ENCODE data around the gene NANS.

CAGE:
- cytosol, long polyA minus RNA: no peak
- cytosol, long polyA plus RNA: no peak
- long polyA plus RNA: no peak
- nucleus, long polyA minus RNA: no peak
- nucleus, long polyA plus RNA: no peak
These were observed 212.0 kb downstream of the FANCC start for GRCh38 chr9:95105354-95105992.

DNA sequence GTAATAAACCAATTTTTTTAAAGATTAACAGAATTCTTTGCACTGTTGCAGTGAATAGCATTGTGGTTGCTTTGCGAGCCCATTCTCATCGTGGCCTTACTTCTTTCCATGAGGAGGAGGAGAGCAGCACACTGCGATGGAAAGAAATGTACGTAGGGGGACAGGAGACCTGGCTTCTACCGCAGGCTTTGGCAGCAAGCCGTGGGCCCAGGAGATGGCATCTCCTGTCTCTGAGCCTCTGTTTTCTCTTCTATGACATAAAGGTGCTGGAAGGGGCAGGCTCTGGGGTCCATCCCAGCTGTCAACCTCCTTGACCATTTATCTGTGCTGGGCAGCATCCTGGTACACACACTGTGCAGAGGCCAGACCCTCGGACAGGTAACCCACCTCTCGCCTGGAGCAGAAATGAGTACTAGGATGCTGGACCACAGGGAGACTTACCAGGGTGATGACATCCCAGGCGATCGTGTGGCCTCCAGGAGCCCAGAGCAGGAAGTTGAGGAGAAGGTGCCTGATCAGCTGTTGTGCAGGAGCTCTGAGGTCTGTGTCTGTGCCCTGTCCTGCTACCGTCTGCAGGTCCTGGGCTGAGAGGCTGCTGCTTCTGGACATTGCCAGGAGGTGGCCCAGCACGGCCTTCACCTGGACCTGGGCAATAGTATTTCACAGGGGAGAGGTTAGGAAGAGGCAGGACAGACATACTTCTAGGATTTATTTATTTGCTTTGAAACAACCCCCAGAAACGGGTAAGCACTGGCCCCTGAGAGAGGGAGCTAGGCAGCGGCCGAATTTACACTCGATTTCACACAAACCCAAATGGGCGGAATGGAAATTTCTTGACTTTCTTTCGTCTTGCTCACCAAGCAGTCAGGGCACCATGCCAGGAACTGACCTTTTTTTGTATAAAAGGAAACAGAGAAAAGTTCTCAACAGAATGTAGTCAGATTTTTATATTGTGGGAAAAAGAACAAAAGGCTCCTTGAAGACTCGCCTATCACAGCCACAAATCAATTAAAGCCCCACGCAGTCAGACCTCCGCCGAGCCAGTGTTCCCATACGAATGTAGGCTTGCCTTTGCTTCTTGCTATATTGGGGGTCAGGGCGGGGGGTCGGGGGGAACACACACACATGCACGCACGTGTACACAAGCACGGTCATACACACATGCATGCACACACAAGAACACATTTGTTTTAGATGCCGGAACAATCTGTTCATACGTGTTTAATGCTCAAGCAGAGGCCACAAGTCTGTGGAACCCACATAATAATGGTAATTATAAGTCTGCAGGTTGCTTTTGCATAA is 210.4 kb downstream of the FANCC start:
CAGE:
- cytosol, long polyA minus RNA: no peak
- cytosol, long polyA plus RNA: no peak
- long polyA plus RNA: no peak
- nucleus, long polyA minus RNA: no peak
- nucleus, long polyA plus RNA: no peak

DNA sequence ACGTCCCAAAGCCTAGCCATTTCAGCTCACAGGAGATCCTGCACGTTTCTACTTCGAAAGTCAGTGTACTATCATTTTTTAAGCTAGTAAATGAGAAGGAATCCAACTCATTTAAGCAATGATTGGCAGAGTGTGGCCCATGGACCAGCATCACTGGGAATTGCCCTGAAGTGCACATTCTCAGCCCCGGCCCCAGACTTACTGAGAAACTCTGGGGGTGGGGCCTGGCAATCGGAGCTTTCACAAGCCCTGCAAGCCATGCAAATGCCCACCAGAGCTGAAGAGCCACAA is 32.1 kb downstream of the PTCH1 start:
CAGE:
- cytosol, long polyA minus RNA: no peak
- cytosol, long polyA plus RNA: no peak
- long polyA plus RNA: no peak
- nucleus, long polyA minus RNA: no peak
- nucleus, long polyA plus RNA: no peak

DNA sequence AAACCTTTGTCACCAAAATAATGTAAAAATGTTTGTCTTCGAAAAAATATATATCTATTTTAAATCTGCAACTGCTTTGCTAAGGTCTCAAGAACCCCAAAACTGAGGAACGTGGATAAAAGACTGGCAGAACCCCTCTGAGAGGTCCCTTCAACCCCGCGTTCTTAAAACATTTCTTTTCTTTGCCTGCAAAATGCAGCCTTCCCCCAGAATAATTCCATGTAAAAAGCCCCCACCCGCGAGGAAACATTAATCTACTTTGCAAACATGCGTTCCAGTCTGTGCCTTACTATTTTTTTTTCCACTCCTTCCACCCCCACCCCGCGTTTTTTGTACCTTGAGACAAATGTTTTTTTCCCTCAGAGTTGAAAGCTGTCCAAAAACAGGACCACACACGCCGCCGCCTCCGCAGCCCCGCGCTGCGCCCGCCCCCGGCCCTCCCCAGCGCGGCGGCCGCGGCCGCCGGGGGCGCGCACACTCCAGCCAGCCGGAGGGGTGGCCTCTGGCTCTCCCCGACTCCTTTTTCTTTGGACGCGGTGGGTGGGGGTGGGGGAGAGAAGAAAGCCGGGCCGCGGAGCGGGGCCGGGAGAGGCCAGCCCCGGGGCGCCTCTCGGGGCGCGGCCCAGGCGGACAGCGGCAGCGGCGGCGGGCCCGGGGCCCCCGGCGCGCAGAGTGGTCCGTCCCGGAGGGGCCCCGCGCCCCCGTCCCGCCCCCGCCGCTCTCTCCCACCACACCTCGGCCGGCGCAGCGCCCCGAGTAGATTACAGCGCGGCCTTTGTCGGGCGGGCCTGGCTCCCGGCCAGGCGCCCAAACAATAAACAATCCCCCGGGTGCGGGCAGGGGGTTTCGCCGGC is 3.4 kb downstream of the PTCH1 start:
CAGE:
- cytosol, long polyA minus RNA: no peak
- cytosol, long polyA plus RNA: no peak
- long polyA plus RNA: no peak
- nucleus, long polyA minus RNA: no peak
- nucleus, long polyA plus RNA: no peak

CAGE:
- cytosol, long polyA minus RNA: no peak
- cytosol, long polyA plus RNA: no peak
- long polyA plus RNA: no peak
- nucleus, long polyA minus RNA: no peak
- nucleus, long polyA plus RNA: no peak
These were observed 115.4 kb downstream of the HSD17B3 start for GRCh38 chr9:96186479-96187063.

DNA sequence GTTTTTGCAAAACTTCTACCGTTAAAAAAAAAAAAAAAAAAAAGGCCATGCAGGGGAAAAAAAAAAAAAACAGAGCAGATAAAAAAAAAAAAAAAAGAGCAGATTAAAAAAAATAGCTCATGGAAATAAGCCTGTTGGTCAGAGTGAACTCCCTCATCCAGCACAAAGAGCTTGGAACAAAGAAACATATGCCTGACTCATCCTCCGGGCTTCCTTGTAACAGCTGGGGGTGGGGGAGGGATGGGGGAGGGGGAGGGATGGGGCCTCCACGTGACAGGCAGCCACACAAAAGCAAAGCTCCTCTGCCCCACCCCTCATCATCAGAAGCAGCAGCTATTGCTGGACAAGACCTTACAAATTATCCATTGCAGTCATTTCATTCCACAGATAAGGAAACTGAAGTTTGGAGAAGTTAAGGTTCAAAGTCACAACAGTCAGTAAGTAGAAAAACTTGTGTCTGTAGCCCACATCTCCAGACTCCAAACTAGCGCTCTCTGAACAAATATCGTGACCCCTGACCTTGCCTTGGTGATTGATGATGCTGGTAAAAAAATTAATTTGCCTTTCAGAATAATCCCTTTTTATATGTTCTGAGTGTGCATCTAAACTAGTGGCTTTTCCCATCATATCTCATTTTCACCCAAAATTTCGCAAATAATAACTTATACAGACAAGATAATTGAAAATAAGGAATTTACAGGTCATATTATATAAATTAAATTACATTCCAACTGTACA is 38.9 kb downstream of the SLC35D2 start:
CAGE:
- cytosol, long polyA minus RNA: no peak
- cytosol, long polyA plus RNA: no peak
- long polyA plus RNA: no peak
- nucleus, long polyA minus RNA: no peak
- nucleus, long polyA plus RNA: no peak

CAGE:
- cytosol, long polyA minus RNA: no peak
- cytosol, long polyA plus RNA: no peak
- long polyA plus RNA: no peak
- nucleus, long polyA minus RNA: no peak
- nucleus, long polyA plus RNA: no peak
These were observed 1.0 kb downstream of the ZNF367 start for GRCh38 chr9:96417056-96417646.

DNA sequence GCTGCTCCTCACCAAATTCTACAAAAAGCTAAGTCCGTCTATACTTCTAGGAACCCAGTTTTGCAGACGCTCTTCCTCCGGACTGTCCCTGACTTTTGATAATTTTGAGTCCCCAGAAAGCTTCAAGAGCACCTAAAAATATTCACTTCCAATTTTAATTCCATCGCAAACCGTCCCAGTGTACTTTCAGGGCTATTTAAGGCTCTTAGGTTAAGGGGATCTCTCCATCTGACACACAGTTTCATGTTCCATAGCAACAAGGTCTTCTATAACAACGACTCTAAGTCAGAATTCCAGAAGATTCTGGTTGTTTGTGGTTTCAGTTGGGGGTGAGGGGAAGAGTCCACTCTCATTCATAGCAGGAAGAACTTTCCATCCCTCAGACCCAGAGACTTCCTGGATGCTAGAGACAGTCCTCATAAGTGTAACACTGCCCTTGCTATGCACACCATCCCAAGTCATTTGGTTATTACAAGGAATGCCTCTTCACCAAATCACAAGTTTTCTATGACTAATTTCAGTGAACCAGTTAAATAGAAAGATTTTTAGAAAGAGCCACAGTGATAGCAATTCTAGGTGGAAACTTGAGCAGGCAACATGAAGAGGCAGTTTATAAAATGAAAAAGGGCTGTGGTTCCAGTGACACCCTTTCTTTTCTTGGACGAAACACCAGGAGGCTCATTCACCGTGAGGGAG is 51.3 kb downstream of the HABP4 start:
CAGE:
- cytosol, long polyA minus RNA: no peak
- cytosol, long polyA plus RNA: no peak
- long polyA plus RNA: no peak
- nucleus, long polyA minus RNA: no peak
- nucleus, long polyA plus RNA: no peak

CAGE:
- cytosol, long polyA minus RNA: no peak
- cytosol, long polyA plus RNA: no peak
- long polyA plus RNA: no peak
- nucleus, long polyA minus RNA: no peak
- nucleus, long polyA plus RNA: no peak
These were observed 20.6 kb downstream of the ZNF510 start for GRCh38 chr9:96757203-96757808.

GRCh38 chr9:96996715-96997198 is 42.2 kb downstream of the CTSV start:
CAGE:
- cytosol, long polyA minus RNA: no peak
- cytosol, long polyA plus RNA: no peak
- long polyA plus RNA: no peak
- nucleus, long polyA minus RNA: no peak
- nucleus, long polyA plus RNA: no peak

DNA sequence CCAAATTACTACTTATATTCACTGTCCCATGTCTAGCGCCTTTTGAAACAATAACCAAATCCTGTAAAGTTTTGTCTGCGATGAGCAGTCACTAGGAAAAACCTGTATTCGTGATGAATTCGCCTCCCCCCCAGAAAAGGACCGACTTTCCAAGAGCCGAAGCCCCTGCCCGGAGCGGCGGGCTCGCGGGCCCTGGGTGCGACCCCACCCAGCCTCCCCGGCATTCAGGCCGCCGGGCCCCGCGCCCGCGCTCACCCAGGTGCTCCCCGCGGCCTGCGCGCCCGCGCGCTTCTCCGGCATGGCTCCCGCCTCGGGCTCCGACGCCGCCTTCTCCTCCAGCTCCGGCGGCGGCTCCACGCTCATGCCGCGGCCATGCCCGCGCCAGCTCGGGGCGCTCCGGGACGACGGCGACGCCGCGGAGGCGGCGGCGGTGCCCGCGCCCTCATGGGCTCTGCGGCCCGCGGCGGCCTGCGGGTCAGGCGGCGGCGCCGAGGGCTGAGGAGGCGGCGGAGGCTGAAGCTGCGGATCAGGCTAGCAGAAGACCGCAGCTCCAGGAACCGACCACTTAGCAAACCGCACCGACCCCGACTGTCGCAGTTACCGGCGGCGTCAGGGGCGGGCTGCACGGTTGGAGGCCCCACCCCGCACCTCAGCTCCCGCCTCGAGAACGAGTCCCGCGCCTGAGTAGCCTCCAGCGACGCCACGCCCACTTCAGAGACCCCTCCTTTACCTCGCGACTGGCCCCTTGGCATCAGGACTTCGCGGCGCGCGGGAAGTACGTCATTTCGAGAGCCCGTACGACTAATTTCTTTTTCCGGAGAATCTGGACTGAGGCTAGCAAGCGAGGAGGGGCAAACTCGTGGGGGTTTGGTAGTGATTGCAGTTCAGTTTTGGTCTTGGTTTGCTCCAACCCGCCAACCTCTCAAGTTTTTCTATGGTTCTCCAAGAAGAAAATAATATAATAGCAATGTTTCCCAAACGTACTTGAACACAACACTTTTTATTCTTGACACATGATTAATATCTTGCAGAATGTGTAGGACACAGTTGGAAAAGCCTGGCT is 25.6 kb downstream of the CTSV start:
CAGE:
- cytosol, long polyA minus RNA: no peak
- cytosol, long polyA plus RNA: no peak
- long polyA plus RNA: no peak
- nucleus, long polyA minus RNA: no peak
- nucleus, long polyA plus RNA: start-site peak on the minus strand centred at position 619 of the sequence, 89 bp wide, 315 and 170 reads in 2 replicates

GRCh38 chr9:97046073-97046854 is 7.3 kb upstream of the CTSV start:
CAGE:
- cytosol, long polyA minus RNA: no peak
- cytosol, long polyA plus RNA: no peak
- long polyA plus RNA: no peak
- nucleus, long polyA minus RNA: no peak
- nucleus, long polyA plus RNA: no peak

CAGE:
- cytosol, long polyA minus RNA: no peak
- cytosol, long polyA plus RNA: no peak
- long polyA plus RNA: no peak
- nucleus, long polyA minus RNA: no peak
- nucleus, long polyA plus RNA: no peak
These were observed 37.7 kb upstream of the TDRD7 start for GRCh38 chr9:97374059-97374644.

DNA sequence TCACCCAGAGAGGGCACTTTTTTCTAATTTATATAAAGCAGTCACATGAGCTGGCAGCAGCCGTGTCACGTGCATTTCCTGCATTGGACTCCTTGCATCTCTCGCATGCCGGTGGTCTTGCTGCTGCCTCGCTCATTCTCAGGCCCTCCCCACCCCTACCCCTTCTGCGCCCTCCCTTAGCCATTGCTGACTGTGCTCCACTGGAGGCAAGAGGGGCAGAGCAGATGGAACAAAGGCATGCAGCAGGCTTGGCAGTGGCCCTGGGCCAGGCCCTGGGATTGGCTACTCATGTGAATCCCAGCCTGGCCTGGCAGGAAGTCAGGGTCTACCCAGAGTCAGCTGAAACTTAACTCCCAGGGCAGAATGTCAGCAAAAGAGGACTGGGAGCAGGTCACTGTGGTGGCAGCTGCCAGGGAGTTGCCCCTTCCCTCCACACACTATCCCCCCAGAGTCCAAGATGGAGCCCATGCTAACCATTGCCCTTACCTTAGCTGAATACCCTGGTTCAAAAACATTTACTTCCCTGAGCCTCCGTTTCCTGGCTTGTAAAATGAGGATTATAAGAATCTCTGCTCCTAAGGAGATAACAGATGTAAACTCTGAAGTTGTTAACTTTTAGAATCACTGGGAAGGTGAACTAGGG is 62.2 kb downstream of the TSTD2 start:
CAGE:
- cytosol, long polyA minus RNA: no peak
- cytosol, long polyA plus RNA: no peak
- long polyA plus RNA: no peak
- nucleus, long polyA minus RNA: no peak
- nucleus, long polyA plus RNA: no peak

GRCh38 chr9:97660252-97660758 is 26.7 kb downstream of the NCBP1 start:
CAGE:
- cytosol, long polyA minus RNA: no peak
- cytosol, long polyA plus RNA: no peak
- long polyA plus RNA: no peak
- nucleus, long polyA minus RNA: no peak
- nucleus, long polyA plus RNA: no peak

GRCh38 chr9:97667484-97668337 is 29.4 kb downstream of the XPA start:
CAGE:
- cytosol, long polyA minus RNA: no peak
- cytosol, long polyA plus RNA: no peak
- long polyA plus RNA: no peak
- nucleus, long polyA minus RNA: no peak
- nucleus, long polyA plus RNA: no peak

DNA sequence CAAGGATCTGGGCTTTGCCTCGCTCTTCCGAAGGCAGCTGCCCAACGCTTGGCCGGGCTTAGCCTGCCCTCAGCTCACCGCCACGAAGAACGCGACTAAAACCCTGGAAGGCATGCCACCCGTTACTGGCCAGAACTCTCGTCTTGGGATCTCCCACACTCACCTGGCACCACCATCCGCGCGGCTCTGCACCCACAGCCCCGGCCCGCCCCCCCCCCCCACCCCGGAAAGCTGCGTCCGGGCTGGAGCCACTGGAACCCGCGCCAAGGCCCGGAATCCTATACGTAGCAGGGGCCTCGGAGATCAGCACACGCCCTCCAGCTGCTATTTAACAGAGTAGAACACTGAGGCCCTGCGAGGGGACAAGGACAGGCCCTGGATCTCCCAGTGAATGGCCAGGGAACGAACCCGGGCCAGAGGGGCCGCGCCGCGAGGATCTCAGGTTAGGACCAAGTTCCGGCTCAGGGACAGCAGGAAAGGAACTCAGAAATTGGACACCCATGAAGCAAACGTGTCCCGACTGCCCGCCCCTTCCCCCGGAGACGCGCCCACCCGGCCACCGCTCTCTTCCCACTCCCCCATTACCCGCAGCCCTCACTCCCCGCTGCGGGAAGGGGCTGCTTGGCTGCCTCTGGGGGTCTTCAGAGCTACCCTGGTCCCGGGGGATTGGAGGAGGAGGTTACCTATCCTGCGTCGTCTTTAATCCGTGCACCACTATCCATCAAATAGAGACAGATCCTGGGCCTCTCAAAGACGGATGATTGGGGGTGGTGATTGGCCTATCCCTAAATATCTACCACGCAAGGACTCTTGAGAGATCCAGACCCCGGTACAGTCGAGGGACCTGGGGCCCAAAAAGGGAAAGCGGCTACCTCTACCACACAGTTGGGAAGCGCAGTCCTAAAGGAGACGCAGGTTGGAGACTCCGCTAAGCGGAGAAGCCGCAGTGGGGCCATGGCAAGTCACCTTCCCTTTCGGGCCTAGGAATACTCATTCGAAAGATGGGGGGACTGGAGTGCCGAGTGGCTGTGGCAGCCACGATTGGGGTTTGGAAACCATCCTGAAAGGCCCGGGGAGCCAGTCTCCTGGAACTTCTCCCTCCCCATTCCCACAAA is 937 bp upstream of the FOXE1 start:
CAGE:
- cytosol, long polyA minus RNA: no peak
- cytosol, long polyA plus RNA: no peak
- long polyA plus RNA: no peak
- nucleus, long polyA minus RNA: no peak
- nucleus, long polyA plus RNA: no peak

DNA sequence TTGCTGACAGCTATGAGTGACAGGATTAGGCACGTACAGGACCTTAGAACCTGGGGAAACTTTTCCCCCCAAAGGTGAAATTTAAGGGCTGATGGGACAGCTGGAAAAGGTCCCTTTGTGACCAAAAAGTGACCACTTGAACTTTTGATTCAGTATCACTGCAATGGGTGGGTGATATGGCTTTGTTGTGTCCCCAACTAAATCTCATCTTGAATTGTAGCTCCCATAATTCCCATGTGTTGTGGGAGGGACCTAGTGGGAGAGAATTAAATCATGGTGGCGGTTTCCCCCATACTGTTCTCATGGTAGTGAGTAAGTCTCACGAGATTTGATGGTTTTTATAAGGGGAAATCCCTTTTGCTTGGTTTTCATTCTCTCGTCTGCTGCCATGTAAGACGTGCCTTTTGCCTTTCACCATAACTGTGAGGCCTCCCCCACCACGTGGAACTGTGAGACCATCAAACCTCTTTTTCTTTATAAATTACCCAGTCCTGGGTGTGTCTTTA is 9.6 kb upstream of the NANS start:
CAGE:
- cytosol, long polyA minus RNA: no peak
- cytosol, long polyA plus RNA: no peak
- long polyA plus RNA: no peak
- nucleus, long polyA minus RNA: no peak
- nucleus, long polyA plus RNA: no peak

DNA sequence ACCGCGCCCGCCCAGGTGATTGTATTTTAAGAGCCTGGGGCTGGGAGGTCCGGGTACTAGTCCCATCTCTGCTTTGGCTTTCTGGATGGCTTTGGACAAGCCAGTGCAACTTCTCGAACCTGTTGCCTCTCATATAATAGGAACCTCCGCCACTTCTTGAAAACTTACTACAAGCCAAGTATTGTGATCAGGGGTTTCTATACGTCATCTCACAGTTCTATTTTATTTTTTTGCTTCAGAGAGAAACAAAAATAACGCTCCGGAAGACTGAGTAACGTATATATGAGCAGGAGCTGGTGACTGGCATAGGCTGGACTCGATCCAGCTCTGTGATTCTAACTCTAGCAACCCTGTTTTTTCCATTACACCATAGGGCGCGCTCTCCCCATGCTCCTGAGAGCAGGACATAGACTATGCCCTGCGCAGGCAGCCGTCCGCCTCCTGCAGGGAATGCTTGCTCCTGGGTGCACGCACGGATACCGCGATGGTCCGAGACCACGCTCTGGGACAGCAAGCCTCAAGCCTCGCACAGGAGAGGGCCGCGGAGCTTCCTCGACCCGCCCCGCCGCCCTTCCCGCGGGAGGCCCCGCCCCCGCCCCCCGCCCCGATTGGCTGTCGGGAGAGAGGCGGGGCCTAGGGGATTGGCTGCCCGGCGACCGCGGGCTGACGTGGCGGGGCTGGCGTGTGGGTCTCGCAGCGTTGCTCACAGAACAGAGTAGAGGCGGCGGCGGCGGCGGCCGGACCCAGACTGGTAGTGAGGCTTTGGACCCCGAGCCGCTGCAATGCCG is at the start of gene NANS:
NANS (plus strand) TSS at position 706 of the 788 bp plus-strand sequence.
CAGE:
- cytosol, long polyA minus RNA: start-site peak on the plus strand centred at position 692 of the sequence, 31 bp wide, 6 reads
- cytosol, long polyA plus RNA: start-site peak on the plus strand centred at position 690 of the sequence, 58 bp wide, 89 and 31 reads in 2 replicates
- long polyA plus RNA: start-site peak on the plus strand centred at position 689 of the sequence, 41 bp wide, 337 and 129 reads in 2 replicates
- nucleus, long polyA minus RNA: no peak
- nucleus, long polyA plus RNA: start-site peak on the plus strand centred at position 694 of the sequence, 129 bp wide, 71 and 65 reads in 2 replicates

DNA sequence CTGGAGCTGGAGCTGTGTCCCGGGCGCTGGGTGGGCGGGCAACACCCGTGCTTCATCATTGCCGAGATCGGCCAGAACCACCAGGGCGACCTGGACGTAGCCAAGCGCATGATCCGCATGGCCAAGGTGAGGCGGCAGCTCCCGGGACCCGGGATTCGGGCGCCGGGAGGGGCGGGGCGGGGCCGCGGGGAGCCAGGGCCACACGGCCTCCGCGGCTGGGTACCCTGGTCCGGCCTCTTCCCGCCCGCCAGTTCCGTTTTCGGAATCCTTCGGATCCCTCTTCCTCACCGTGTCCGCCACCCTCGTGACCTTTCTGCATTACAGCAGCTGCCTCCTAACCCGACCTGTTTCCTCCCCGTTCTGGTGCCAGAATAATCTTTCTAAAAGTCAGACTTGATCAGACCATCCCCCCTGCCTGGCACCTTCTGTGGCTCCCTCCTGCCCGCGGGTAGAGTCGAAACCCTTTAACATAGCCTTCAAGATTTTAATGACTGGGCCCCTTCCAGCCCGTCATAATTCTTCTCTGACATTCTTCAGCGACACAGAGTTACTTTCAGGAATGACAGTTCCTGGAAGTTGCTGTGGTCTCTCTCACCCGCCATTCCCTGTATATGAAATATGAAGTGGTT is 397 bp downstream of the NANS start:
CAGE:
- cytosol, long polyA minus RNA: no peak
- cytosol, long polyA plus RNA: no peak
- long polyA plus RNA: no peak
- nucleus, long polyA minus RNA: no peak
- nucleus, long polyA plus RNA: no peak

All from keratinocyte (primary cell).